SK-N-SH (cell line): ENCODE measurements around a stretch of chr2.

GRCh38 chr2:190537671-190538202 is 3.2 kb upstream of the NEMP2 start:
- RRBS: no CpG with 5 or more reads among the region's 2 CpGs
CAGE:
- cytosol, long polyA plus RNA: no peak
- long polyA plus RNA: no peak
- nucleus, long polyA plus RNA: no peak

GRCh38 chr2:190628992-190629253 is 20.0 kb upstream of the NAB1 start:
- RRBS: no CpG with 5 or more reads among the region's 3 CpGs
CAGE:
- cytosol, long polyA plus RNA: no peak
- long polyA plus RNA: no peak
- nucleus, long polyA plus RNA: no peak

DNA sequence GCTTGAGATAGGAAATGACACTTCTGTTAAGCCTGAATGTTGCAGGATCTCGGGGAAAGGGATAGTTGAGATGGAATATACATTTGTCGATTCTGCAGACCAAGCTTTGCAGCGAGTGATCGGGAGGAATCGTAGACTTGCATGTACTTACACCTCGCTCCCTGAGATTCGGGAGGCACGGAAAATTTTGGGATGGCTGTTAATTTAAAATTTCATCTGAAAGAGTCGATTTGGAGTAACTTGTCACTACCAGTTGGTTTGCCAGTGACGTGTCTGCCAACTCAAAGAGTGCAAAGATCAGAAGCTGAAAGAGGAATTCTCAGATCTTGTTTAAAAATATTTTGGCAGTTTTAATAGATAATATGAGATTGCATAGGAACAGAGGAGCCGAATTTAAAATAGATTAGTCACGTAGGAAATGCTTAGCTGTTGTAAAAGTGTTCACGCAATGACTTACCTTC is 1.2 kb downstream of the NAB1 start:
- RRBS: no CpG with 5 or more reads among the region's 13 CpGs
CAGE:
- cytosol, long polyA plus RNA: no peak
- long polyA plus RNA: no peak
- nucleus, long polyA plus RNA: no peak

DNA sequence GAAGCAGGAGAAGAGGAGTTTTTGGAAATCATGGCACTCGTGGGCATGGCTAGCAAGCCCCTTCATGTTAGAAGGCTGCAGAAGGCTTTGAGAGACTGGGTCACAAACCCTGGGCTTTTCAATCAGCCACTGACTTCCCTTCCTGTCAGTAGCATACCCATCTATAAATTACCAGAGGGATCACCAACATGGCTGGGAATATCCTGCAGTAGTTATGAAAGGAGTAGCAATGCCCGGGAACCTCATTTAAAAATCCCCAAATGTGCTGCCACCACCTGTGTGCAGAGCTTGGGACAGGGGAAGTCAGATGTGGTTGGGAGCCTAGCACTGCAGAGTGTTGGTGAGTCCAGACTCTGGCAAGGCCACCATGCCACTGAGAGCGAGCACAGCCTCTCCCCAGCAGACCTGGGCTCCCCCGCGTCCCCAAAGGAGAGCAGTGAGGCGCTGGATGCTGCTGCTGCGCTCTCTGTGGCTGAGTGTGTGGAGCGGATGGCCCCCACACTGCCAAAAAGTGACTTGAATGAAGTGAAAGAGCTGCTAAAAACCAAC is 10.5 kb downstream of the NAB1 start:
- RRBS: no CpG with 5 or more reads among the region's 8 CpGs
CAGE:
- cytosol, long polyA plus RNA: no peak
- long polyA plus RNA: no peak
- nucleus, long polyA plus RNA: no peak

- RRBS: no CpG with 5 or more reads among the region's 10 CpGs
CAGE:
- cytosol, long polyA plus RNA: no peak
- long polyA plus RNA: no peak
- nucleus, long polyA plus RNA: no peak
These were observed 12.9 kb downstream of the GLS start for GRCh38 chr2:190893469-190893926.

DNA sequence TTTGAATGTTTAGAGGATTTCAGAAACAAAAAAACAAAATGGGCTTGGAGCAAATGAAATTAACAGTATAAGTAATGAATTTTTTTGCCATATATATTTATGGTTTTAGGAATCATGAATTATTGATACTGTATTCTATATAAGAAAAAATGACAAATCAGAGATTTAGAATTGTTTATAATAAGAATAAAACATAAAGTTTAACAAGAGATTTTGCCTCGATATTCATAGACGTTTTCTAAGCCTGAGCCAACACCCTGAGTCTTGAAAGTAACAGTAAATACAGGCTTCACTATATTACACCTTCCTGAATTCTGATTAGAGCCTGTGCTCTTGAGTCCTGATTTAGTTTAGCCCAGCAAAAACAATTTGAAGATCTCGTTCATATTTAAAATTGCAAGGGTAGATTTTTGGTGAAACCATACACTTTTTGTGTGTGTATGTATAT is 25.8 kb downstream of the GLS start:
- RRBS: no CpG with 5 or more reads among the region's 3 CpGs
CAGE:
- cytosol, long polyA plus RNA: no peak
- long polyA plus RNA: no peak
- nucleus, long polyA plus RNA: no peak

DNA sequence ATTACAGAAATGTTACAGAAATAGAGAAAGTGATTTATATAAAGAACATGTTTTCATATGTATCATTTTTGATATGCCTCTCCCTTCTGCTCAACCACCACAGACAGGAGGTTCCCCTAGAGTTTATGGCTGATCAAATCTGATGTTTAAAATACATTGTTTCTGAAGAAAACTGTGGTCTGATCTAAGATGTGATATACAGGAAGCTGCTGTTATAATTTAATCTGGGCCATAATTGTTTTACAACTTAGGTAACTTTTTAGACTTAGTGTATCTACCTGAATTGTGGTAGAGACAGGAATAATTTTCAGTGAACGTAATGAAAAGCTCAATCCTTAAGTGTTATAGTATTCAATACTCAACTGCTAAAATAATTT is 37.0 kb downstream of the STAT4 start:
- RRBS: no CpG with 5 or more reads among the region's 1 CpG
CAGE:
- cytosol, long polyA plus RNA: no peak
- long polyA plus RNA: no peak
- nucleus, long polyA plus RNA: no peak

DNA sequence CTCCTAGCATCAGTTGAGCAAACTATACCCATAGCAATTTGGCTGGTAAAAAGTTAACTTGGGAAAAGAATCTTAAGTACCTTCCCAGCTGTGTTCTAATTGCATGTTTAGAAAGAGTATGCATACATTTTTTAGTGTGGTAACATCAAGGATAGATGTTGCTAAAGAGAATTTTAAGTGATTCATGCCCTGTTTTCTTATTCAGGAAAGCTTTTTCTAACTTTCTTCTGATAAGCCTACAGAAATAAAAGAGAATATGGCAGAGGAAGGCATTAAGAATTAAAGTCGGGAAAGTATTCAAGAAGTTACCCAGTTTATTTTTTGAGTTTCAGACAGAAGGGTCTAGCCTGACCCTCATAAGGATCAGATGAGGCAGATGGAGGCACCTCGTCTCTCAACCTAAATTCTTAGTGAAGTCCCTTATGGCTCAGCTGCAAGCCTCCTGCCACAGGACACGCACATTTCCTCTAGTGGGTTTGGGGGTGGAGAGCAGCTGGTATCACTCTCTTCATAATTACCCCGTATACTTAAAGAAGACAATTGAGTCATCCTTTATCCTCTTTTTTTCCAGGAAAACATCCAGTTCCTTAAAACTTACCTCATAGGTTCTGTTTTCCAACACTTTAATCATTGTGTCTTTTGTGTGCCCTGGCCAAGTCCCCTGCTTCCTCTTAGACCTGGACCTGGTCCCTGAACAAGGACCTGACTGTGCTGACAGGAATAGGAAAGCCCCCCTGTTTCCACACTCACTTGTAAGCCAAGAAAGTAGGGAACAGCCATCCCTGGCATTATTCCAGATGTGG is 42.5 kb upstream of the MYO1B start:
- RRBS: no CpG with 5 or more reads among the region's 4 CpGs
CAGE:
- cytosol, long polyA plus RNA: no peak
- long polyA plus RNA: no peak
- nucleus, long polyA plus RNA: no peak

DNA sequence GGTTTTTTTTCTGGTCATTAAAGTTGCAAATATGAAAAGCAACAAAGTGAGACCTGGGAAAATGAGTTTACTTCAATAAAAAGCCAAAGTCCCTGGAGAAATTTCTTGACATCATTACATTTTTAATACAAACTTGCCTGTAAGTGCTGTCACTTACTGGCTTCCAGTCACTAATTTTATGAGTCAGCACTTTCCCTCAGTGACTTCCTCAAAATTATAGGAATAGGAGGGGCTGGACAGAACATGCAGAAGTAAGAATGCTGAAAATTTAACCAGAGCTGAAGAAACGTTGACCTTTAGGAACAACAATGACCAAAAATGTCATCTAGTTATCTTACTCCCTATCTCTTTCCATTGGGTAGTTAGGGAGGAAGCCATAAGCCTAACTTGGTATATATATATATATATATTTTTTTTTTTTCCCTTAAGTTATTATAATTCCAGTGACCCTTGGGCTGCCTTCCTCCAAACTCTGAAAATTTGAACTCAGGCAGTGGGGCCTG is 106.5 kb upstream of the NABP1 start:
- RRBS: no CpG with 5 or more reads among the region's 1 CpG
CAGE:
- cytosol, long polyA plus RNA: no peak
- long polyA plus RNA: no peak
- nucleus, long polyA plus RNA: no peak

GRCh38 chr2:191637612-191638389 is 40.1 kb upstream of the NABP1 start:
- RRBS: no CpG with 5 or more reads among the region's 1 CpG
CAGE:
- cytosol, long polyA plus RNA: no peak
- long polyA plus RNA: no peak
- nucleus, long polyA plus RNA: no peak

DNA sequence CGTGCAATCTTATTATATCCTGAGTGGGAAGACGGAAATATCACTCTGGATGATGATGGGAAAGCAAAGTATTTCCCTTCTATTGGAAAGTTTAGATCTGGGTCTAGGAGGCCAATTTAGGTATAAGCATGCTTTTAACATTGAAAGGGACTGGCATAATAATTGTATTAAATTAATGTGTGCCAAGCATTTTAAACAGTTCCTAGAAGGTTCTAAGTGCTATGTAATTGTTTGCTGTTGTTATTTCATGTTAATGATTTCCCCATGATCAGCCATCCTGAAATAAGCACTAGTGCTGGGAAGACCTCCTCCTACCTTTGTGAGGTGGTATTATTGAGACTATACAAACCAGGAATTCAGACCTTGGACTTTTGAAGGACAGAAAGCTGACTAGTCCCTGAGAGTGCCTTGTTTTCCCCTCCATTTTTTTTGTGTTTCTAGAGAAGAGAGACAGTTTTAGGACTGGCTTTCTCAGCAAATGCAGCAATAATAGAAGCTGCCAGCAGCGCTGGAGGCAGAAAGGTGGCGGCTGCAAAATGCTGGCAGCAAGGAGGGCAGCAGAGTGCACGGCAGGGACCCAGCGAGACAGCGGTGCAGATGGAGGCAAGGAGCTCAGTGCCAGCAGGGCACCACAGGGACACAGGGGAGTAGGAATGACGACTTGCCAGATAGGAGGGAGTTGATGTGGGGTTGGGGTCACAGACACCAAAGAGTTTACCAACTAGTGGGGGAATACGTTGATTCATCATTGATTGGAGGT is 25.2 kb downstream of the NABP1 start:
- RRBS: no CpG with 5 or more reads among the region's 9 CpGs
CAGE:
- cytosol, long polyA plus RNA: no peak
- long polyA plus RNA: no peak
- nucleus, long polyA plus RNA: no peak

- RRBS: no CpG with 5 or more reads among the region's 1 CpG
CAGE:
- cytosol, long polyA plus RNA: no peak
- long polyA plus RNA: no peak
- nucleus, long polyA plus RNA: no peak
These were observed 1.4 kb downstream of the SLC39A10 start for GRCh38 chr2:195658417-195658893.

- RRBS: no CpG with 5 or more reads among the region's 2 CpGs
CAGE:
- cytosol, long polyA plus RNA: no peak
- long polyA plus RNA: no peak
- nucleus, long polyA plus RNA: no peak
These were observed 8.7 kb upstream of the DNAH7 start for GRCh38 chr2:196077288-196077699.

DNA sequence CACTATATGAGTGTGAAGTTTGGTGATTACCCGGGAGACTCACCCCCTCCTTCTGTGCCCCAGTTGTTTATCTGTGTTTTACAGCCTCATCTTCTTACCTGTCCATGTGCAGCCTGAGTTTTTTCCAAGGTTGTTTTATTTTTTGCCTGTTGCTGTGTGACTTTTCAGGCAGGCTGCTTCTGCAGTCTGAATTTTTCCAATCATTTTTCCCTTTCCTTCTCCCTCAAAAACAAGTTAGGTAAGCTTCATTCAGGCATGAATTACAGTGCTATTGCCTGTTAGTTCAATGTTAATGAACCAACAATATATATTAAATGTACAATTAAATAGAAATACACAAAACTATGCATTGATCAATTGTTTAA is 38.5 kb downstream of the STK17B start:
- RRBS: no CpG with 5 or more reads among the region's 1 CpG
CAGE:
- cytosol, long polyA plus RNA: no peak
- long polyA plus RNA: no peak
- nucleus, long polyA plus RNA: no peak

GRCh38 chr2:196135776-196135975 is 35.7 kb downstream of the STK17B start:
CAGE:
- cytosol, long polyA plus RNA: no peak
- long polyA plus RNA: no peak
- nucleus, long polyA plus RNA: no peak

- RRBS: no CpG with 5 or more reads among the region's 4 CpGs
CAGE:
- cytosol, long polyA plus RNA: no peak
- long polyA plus RNA: no peak
- nucleus, long polyA plus RNA: no peak
These were observed 26.9 kb downstream of the STK17B start for GRCh38 chr2:196144495-196144878.

DNA sequence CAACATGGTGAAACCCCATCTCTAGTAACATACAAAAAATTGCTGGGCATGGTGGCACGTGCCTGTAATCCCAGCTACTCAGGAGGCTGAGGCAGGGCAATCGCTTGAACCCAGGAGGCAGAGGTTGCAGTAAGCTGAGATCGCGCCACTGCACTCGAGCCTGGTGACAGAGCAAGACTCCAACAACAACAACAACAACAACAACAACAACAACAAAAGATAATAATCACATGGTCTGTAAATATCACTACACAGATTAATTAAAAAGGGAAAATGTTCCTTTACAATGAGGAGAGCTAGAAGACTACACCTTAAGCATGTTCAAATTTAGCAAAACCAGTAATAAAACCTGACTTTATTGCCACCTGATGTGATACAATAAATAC is 17.3 kb downstream of the STK17B start:
- RRBS: no CpG with 5 or more reads among the region's 5 CpGs
CAGE:
- cytosol, long polyA plus RNA: no peak
- long polyA plus RNA: no peak
- nucleus, long polyA plus RNA: no peak

- RRBS: no CpG with 5 or more reads among the region's 5 CpGs
CAGE:
- cytosol, long polyA plus RNA: no peak
- long polyA plus RNA: no peak
- nucleus, long polyA plus RNA: no peak
These were observed 12.1 kb downstream of the STK17B start for GRCh38 chr2:196159185-196159832.

DNA sequence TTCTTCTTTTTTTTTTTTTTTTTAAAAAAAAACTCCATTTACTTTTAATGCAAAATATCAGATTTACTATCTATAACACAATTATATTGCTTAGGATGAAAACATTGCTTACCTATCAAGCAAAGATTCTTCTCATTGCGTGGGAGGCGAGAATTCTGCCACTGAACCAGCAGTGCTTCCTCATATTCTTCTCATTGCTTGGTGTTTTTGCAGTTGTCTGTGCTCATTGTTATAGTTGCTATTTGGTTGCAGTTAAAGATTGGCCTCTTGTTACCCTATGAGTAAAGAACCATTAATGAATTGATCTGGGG is 17.7 kb upstream of the STK17B start:
- RRBS: no CpG with 5 or more reads among the region's 2 CpGs
CAGE:
- cytosol, long polyA plus RNA: no peak
- long polyA plus RNA: no peak
- nucleus, long polyA plus RNA: no peak

DNA sequence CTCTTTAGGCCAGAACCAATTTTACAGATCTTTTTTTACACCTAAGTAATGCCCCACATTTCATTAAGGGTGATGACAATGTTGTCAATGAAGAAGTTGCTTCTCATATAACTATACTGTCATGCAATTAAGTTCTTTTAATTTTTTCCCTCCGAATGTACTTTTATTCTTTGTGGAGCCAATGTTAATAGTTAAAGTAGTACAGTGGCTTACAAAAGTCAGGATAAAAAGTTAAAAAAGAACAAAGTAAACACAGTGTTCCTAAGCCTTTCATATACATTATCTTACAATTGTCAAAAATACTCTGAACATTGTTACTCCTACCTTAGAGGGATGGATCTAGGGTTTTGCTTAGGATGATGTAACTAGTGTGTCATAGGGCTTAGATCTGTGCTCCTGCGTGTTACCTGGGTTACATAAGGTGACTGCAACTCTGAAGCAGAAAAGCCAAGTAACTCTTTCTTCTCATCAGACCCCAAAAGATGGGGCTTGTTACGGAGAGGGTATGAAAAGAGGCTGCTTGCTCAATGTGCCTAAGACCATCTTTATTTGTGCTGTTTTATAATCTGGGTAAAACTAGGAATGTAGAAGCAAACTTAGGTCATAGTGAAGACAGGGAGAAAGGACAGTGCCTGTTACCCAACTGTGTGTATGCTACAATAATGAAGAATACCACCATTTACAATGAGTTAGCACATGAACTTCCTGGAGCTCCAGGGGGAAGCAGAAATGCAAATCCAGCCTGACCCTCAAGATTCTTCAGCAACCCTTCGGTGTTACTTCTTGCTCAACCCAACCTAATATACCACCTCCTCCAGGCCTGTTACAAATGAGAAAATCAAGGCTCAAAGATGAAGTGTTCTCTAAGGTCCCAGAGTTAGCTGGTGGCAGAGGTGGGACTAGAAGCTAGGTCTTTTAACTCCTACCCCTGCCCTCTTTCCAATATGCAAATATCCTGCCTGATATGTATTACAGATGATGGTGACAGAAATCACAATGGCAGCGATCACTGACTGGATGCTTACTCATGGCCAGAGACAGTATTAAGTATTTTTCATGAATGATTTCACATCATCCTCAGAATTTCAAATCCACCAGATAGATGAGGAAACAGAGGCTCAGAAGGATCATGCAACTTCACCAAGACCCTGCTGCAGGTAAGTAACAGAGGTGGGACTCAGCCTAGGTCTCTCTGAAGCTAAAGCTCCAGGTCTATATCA is 42.1 kb upstream of the STK17B start:
- RRBS: no CpG with 5 or more reads among the region's 5 CpGs
CAGE:
- cytosol, long polyA plus RNA: no peak
- long polyA plus RNA: no peak
- nucleus, long polyA plus RNA: no peak